Bronchus (tissue), 1 donor: ENCODE measurements around the gene TRIM33.

- PRO-cap = no peak
Observed at GRCh38 chr1:112619990-112620239, 283 bp downstream of the CAPZA1 start.

GRCh38 chr1:112668744-112669212 lies 5.7 kb upstream of the MOV10 start:
- PRO-cap = no peak

DNA sequence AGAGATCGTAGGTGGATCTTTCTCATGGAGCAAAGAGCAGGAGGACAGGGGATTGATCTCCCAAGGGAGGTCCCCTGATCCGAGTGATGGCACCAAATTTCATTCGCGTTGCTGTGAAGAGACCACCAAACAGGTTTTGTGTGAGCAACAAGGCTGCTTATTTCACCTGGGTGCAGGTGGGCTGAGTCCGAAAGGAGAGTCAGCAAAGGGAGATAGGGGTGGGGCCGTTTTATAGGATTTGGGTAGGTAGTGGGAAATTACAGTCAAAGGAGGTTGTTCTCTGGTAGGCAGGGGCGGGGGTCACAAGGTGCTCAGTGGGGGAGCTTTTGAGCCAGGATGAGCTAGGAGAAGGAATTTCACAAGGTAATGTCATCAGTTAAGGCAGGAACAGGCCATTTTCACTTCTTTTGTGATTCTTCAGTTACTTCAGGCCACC lies 106.9 kb downstream of the TAFA3 start:
- PRO-cap = no peak

DNA sequence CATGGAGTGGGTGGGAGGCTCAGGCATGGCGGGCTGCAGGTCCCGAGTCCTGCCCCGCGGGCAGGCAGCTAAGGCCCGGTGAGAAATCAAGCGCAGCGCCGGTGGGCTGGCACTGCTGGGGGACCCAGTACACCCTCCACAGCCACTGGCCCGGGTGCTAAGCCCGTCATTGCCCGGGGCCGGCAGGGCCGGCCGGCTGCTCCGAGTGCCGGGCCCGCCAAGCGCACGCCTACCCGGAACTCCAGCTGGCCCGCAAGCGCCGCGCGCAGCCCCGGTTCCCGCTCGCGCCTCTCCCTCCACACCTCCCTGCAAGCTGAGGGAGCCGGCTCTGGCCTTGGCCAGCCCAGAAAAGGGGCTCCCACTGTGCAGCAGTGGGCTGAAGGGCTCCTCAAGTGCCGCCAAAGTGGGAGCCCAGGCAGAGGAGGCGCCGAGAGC lies 101.4 kb downstream of the SLC16A1 start:
- PRO-cap = no peak

- PRO-cap = no peak
Observed at GRCh38 chr1:112928942-112929546, 27.0 kb downstream of the SLC16A1 start.

DNA sequence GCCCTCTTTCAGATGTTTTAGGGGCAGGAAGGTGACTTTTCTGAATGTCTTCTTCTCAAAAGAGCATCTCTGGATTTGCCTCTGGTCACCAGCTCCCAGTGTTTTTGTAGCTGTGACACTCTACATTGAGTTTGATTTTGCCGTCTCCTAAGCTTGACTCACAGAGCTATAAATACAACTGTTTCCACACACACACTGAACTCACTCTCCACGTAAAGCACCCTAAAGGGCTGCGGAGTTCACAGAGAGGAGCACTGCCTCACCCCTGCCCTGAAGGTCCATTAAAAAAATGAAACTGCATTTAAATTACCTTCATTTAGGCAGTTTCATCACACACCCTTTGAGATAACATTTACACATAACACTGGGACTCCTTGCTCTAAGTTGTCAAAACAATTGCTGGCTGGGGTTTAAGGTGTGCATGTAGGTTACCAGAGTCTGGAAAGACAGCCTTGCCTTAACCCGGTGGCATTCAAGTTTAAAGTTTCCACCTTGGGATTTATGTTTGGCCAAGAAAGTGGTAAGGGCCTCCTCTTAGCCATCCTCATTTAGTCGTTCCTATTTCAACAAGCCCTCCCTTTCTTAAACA lies 137.1 kb upstream of the MAGI3 start:
- PRO-cap = no peak

DNA sequence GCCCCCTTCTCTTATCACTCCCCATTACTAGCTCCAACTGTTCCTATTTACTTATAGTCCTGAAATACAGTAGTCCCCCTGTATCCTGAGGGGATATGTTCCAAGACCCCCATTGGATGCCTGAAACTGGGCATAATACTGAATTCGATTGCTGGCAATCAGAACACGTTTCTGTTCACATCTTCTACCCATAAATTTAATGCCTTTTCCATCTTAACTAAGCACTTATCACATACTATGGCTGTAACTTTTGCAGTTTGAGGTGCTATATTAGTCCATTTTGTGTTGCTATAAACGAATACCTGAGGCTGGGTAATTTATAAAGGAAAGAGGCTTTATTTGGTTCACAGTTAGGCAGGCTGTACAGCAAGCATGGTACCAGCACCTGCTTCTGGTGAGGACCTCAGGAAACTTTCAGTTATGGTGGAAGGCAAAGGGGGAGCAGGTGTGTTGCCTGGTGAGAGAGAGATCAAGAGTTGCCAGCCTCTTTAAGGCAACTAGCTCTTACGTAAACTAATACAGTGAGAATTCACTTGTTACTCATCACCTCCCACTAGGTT lies 48.0 kb downstream of the MAGI3 start:
- PRO-cap = no peak

DNA sequence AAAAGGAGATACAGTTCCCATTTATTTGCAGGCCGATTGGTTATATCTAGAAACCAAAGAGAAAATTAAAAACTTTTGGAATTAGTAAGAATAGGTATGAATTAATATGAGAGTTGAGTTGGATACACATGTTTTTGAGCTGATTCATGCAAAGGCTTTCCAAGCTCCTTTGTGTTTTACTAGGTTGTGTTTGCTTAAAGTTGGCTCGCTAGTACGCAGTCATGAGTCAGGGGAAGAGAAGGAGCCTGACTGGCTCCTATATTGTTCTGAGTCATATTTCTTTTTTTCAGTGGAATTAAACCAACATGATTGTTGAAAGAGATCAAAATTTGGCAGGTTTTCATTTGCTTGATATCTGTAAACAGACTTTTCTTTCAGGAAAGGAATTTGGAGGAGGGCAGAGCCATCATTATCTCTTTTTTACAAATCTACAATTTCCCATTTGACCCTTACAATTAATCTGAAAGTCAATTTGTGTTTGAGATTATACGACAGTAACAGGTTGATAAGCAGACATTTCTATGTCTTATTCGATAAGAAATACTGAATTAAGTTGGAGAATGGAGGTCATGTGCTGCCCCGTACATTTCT lies 66.7 kb downstream of the MAGI3 start:
- PRO-cap = no peak

GRCh38 chr1:113523613-113524360 lies 133.5 kb downstream of the MAGI3 start:
- PRO-cap = no peak

- PRO-cap = no peak
Observed at GRCh38 chr1:113680773-113681405, 78.4 kb downstream of the PHTF1 start.

- PRO-cap = no peak
Observed at GRCh38 chr1:113682678-113683149, 76.6 kb downstream of the PHTF1 start.

GRCh38 chr1:113706577-113707299 lies 52.5 kb downstream of the PHTF1 start:
- PRO-cap = no peak

- PRO-cap = no peak
Observed at GRCh38 chr1:114270836-114271080, 117.1 kb upstream of the SYT6 start.

DNA sequence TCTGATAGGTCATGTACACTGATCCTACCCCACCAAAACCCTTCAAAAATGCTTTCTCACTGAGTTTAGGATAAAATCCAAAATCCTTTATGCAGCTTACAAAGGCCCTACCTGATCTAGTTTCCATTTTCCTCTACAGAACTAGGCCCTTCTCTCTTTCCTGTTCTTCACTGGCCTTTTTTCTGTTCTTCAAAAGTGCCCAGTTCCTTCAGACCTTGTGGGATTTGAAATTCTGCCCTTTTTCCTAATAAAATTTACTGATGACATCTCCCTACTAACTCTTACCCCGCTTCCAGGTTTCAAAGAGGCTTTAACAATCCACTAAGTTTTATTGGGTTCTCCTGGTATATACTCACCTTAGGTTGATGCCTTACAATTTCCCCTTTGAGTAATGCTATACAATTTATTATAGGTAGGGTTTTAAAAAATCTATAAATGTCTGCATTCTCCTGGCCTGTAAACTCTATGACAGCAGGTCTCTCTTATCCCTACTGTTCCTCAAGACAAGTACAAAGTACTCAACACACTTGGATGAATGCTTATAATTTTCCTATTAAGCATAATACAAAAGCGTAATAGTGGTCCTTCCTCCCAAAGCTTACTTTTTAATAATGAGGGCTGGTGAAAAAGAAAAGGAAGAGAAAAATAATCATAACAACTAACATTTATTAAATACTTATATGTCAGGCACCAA lies 96.6 kb downstream of the TRIM33 start:
- PRO-cap = no peak

DNA sequence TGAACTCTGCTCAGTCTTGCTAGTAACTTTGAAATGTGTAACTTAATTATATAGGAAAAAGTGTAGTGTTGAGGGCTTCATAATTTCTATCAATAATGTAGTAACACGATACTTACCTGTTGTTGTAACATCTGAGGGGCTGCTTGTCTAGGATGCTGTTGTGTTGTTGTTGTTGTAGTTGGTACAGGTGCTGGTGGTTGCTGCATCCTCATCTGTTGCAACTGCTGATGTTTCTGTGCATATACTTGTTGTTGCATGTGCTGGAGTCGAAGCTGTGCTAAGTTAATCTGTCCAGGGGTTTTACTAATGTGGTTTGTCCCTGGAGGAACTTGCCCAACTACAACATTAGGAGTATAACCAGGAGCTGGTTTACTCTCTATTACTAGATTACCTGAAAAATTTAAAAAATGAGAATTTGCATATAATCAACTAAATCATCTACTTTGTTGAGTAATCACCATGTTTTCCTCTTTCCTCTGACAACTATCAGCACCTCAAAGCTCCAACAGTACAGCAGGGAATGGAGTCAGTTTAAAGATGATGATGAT lies 85.6 kb downstream of the TRIM33 start:
- PRO-cap = no peak

DNA sequence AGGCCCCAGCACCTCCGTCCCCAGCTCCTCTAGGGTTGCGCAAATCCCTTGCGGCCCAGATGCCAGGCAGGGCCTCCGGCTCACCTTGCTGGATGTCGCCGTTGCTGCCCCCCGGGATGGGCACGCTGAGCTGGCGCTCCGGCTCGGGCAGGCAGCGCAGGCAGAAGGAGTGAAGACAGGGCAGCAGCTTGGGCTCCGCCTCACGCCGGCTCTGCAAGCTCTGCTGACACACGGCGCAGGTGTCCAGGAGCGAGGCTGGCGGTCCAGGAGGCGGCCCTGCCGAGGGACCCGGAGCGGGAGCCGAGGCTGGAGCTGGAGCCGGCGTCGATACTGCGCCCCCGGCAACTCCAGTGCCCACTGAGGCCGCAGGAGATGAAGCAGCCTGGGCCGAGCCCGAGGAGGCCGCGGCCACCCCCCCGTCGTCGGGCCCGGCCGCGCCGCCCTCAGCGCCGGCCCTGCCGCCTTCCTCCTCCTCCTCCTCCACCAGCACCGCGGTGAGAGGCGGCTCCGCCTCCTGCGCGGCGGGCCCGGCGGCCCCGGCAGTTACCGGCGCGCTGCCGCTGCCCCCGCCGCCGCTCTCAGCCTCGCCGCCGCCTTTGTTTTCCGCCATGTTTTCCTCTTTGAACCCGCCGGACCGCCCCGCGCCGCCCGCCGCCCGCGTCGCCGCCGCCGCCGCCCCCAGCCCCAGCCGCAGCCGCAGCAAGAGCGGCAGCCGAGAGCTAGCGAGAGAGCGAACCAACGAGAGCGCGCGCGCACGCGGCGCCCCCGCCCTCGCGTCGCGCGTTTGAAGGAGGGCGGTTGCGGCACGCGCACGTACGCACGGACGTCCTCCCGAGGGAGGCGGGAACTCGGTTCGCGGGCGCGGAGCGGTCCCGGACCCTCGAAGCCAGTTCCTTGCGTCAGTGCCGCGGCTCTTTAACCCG lies at the start of gene TRIM33:
Gene TRIM33 (minus strand): TSS at position 737 of the 923 bp plus-strand sequence.
- PRO-cap = unidirectional peak, plus-strand start at position 163 of the sequence; bidirectional peak, plus-strand start at position 242 of the sequence, minus-strand start at position 213 of the sequence; bidirectional peak, plus-strand start at position 512 of the sequence, minus-strand start at position 457 of the sequence; bidirectional peak, plus-strand start at position 855 of the sequence, minus-strand start at position 786 of the sequence

DNA sequence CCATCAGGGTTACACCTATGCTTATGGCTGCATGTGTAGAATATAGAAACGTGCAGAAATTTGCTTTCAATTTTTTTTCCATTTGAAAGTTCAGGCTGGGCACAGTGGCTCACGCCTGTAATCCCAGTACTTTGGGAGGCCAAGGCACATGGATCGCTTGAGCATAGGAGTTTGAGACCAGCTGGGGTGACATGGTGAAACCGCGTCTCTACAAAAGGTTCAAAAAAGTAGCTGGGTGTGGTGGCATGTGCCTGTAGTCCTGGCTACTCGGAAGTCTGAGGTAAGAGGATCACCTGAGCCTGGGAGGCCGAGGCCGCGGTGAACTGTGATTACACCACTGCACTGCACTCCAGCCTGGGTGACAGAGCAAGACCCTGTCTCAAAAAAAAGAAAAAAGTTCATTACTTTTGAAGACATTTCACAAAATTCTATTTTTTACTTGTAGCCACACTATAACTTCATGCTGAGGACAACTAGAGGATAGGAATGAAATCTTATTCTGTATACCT lies 2.0 kb upstream of the DENND2C start:
- PRO-cap = no peak

GRCh38 chr1:114725477-114726071 lies 9.0 kb upstream of the NRAS start:
- PRO-cap = no peak

GRCh38 chr1:115069194-115069501 lies 20.2 kb downstream of the TSPAN2 start:
- PRO-cap = no peak

DNA sequence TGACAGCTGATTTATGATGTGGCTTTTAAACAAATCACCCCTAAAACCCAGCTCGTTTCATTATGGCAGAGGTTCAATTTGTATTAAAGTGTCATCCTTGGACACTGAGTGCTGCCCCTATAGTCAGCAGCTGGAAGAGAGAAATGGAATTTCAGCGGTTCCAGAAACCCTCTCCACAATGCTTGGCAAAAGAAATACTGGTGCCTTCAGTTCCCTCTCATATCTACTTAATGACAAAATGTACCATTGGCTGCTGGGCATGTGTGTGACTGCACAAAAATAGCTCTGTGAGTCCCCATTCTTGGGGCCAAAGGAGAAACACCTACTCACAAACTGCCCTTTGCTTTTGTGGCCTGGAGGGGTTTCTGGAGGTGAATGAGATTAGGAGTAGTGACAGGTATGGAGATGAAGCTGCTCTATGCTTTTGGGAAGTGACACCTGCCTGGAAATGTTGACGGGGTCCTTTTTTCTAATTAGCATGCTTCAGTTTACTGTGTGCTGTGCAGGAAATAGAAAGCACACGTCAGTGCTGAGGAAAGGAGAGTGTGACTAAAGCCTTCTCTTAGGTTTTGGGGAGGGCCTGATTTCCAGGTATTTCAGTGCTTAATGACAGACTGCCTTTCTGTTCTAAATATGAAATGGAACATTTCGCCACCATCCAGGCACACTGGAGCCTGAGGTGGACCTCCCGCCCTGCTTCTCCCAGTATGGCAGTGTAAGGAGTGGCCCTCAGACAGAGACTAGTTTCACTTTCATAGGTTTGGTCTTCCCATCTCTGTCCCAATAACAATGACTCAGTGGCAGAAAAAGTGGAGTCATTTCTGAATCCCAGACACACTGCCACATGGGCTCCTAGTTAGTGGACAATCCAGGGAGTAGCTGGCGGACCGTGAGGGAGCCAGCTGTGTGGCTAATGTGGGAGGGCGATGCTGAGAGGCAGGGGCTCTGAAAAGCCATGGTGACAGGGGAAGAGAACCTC lies 95.3 kb upstream of the TSPAN2 start:
- PRO-cap = no peak